Neural cell (in vitro differentiated cells): ENCODE measurements around the genes SHISA3, GABRB1 and CORIN.

GRCh38 chr4:41613305-41613720, 75.4 kb downstream of the LIMCH1 start:
- RAMPAGE, long total RNA: no peak

- RAMPAGE, long total RNA: no peak
These were observed at the start of gene SHISA3 for GRCh38 chr4:42396899-42397796. TSS of gene SHISA3 (plus strand) at chr4:42397488.

GRCh38 chr4:44817749-44818120, 91.4 kb upstream of the GNPDA2 start:
- RAMPAGE, long total RNA: no peak

GRCh38 chr4:44818136-44818362, 91.7 kb upstream of the GNPDA2 start:
- RAMPAGE, long total RNA: no peak

- RAMPAGE, long total RNA: no peak
These were observed 6.4 kb downstream of the GABRA4 start for GRCh38 chr4:46986971-46987364.

DNA sequence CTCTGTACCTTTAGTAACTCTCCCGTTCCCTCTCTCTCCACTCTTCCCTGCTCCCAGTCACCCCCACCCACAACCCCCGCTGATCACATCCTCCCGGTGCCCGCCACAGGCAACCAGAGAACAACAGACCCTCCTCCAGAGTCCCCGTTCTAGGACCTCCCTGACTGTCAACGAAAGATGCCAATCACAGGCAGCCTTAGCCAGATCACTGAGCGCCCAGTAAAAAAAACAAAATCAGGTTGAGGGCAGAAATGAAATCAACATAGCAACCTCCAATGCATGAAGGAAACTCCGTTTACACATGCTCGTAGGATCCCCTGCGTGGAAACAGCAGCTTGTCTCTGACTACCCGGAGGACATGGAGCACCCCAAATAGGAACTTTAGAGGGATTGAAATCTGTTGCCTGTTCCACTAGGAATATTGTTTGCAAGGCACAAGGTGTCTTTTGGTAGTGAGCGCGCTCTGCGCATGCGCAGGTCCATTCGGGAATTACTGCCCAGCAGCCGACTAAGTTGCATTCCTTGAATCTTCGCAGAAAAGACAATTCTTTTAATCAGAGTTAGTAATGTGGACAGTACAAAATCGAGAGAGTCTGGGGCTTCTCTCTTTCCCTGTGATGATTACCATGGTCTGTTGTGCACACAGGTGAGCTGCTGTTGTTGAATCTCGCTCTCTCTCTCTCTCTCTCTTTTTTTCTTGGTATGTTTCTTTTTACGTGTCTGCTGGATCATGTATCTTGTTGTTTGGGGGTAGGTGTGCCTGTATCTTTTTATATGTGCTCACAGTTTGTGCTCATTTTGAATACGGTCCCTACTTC, at the start of gene GABRB1:
Gene GABRB1, plus strand, starts transcription at position 482 of the 818 bp plus-strand sequence.
- RAMPAGE, long total RNA: no peak

- RAMPAGE, long total RNA: no peak
These were observed 156.1 kb downstream of the GABRB1 start for GRCh38 chr4:47187237-47188063.

- RAMPAGE, long total RNA: no peak
These were observed 132.4 kb downstream of the CORIN start for GRCh38 chr4:47705333-47705934.

DNA sequence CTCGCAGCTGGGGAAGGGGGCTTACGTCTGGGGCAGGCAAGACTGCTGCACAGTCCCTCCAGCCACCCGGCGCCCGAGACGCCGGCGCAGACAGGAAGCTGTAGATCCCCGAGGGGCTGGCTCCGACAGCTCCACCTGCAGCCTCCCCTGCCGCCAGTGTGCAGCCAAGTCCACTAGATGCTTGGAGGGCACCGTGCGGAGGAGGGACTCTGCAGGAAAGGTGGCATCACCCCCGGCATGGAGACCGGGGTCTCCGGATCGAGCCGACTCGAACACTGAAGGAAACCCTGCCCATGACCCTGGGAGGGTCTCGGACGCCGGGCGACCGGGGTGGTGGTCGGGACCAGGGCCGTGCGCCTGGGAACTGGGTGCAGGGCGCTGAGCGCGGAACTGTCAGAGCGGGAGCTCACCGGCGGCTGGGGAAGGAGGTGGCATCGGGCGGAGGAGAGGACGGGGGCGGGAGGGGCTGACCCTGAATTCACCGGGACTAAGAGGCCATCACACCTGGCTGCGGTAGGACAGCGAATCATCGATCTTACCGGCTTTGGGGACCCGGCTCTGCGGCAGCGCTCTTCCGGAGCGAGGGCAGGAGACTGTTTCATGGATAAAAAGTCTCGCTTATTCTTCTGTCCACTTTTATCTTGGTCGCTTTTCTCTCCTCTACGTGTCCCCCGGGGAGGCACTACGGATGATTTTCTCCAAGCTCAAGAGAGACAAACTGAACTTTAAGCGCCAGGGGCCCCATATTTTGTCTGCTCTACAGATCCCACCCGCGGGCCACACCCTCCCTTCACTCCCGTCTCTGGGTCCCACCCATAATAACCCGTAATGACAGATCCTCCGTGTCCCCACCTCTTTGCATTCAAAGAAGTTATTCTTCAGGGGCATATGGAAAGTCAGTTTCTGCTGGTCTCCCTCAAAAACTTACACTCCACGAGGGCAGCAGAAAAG, at the start of gene CORIN:
Gene CORIN, minus strand, starts transcription at position 720 of the 951 bp plus-strand sequence.
- RAMPAGE, long total RNA: no peak

DNA sequence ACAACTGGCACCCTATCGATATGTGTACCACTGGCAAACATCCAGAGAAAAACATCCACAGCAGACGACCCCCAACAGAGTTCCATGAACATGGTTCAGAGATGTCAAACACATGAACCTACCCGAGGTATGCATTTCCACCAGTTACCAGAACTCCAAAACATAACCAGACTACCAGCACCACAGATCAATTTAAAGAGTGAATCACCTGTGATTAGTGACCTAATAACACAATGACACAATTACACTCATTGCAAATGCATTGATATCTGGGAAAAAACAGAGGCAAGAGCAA, 59.1 kb downstream of the TEC start:
- RAMPAGE, long total RNA: no peak

- RAMPAGE, long total RNA: no peak
These were observed 143.9 kb downstream of the ZAR1 start for GRCh38 chr4:48633793-48634529.

GRCh38 chr4:48776995-48777367, 3.1 kb downstream of the FRYL start:
- RAMPAGE, long total RNA: no peak

DNA sequence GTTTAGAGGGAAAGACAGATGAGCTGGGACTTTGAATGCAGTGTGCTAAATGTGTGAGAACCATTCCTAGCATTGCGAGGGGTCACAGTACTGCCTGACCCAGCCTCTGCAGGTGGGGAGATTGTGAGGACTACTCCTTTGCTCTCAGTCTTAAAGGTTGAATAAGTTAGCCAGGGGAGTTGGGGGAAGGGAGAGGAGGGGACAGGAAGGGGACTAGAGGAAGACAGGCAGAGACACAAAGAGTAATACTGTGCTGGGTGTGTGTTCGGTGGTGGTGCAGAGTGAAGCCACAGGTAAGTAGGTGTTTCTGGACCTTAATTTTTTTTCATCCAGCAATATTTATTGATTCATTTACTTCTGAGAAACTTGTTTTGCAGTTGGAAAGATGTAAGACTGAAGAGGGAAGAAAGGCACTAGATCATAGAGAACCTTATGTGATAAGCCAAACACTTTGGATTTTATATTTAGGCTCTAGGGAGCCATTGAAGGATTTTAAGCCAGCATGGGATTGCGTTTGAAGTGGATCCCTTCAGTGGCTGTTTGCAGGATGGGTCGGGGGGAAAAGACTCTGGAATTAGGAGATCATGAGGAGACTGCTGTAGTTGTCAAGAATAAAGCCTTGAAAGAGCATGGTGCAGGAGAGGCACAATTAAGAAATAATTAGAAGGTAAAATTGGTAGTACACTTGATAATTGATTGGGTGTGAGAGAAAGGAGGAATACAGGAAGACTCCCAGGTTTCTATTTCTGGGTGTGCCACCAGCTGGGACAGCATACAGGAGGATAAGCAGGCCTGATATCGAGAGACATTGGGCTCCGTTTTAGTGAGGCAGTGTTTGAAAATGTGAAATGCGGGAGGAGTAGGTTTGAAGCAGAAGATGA, 42.0 kb downstream of the DCUN1D4 start:
- RAMPAGE, long total RNA: no peak

GRCh38 chr4:52017865-52018078, 2.4 kb downstream of the LRRC66 start:
- RAMPAGE, long total RNA: no peak

- RAMPAGE, long total RNA: no peak
These were observed 4.7 kb downstream of the SGCB start for GRCh38 chr4:52033292-52033928.

DNA sequence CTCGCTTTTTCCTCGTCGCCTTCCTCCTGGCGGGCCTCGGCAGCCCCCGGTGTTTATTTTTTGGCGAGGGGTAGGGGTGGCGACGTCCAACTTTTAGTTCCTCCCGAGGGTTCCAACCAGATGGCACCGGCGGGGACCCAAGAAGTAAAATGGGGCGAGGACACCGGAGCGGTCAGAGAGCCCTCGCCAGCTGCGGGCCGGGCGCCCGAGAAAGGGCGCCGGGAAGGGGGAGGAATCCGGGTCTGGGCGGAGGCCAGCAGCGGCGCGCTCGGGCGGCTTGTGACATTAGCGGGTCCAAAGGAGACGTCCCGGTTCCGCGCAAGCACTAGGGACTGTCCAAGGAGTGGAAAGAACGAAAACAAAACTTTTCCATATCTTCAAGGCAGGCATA, 636 bp upstream of the USP46 start:
- RAMPAGE, long total RNA: no peak

DNA sequence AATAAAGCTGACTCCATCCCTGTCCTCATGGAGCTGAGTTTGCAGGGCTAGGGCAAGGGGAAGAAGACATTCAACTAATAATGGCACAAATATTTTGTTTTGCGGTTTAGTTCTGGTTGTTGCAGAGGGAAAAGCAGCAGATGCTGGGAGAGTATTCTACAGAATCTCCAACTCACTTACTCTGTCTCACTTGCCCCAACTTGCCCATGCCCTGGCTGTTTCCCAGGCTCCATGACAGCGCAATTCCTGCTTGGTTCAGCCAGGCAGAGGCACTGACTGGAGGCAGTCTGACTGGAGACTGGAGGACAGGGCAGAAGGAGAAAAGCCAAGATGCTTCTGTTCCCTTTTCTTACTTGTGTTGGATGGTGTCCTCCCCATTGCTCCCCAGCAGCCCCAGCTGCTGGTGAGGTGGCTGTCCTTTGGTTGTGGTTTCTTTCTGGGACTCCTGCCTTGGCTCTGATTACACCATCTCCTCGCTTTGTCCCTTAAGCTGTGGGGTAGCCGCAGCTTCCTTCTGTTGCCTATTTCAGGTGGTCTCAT, 24.4 kb upstream of the RASL11B start:
- RAMPAGE, long total RNA: no peak

GRCh38 chr4:52841569-52842385, 20.3 kb upstream of the RASL11B start:
- RAMPAGE, long total RNA: no peak

- RAMPAGE, long total RNA: no peak
These were observed 148.2 kb downstream of the RASL11B start for GRCh38 chr4:53010197-53010752.

GRCh38 chr4:53022397-53022825, 160.3 kb downstream of the RASL11B start:
- RAMPAGE, long total RNA: no peak